ENCODE measurements around a stretch of chr7.

GRCh38 chr7:32868154-32869156, 23.1 kb downstream of the KBTBD2 start:
- PRO-cap, result no peak

DNA sequence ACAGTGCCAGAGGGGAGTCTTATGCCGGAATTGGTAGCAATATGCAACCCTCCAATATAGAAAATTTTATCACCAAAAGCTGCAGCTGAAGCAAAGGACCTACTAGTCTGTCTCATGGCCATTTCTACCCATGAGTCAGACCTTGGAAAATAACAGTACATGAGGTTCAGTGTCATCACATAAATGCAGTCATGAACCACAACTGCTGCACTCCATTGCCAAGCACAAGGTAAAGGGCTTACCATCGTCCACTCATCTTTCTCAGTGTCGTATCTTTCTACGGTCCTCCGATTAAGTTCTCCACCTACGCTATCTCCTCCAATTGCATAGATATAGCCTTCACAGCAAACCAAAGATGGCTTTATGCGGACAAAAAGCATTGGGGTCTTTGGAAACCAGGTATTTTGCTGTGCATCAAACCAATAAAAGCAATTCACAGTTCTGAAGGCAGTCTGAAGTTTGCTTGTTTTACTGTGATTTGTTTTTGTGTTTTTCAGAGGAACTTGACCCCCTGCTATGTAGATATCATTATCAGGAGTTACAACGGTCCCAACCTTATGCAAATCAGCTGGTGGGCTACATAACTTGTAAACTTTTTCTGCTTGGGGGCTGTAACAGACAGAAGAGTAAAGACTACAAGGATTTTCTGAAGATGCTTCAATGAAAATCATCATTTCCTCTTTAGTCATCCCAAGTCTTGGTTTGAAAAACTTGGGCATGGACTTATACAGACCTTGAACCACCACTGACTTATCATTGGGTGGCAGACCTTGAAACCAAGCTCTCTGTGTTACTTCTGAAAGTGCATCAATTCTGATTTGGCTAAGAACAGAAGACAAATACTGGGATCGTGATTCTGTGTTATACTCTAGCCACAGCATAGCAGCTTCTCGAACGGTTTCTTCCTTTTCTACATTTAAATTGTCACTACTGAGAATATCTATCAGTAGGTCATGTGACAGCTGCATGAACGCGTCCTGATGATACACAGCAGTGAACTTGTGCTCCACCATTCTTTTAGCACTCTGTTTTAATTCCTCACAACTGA, 21.5 kb downstream of the KBTBD2 start:
- PRO-cap, result no peak

- PRO-cap, result no peak
Observed at GRCh38 chr7:32991230-32991834, 34.1 kb downstream of the FKBP9 start.

DNA sequence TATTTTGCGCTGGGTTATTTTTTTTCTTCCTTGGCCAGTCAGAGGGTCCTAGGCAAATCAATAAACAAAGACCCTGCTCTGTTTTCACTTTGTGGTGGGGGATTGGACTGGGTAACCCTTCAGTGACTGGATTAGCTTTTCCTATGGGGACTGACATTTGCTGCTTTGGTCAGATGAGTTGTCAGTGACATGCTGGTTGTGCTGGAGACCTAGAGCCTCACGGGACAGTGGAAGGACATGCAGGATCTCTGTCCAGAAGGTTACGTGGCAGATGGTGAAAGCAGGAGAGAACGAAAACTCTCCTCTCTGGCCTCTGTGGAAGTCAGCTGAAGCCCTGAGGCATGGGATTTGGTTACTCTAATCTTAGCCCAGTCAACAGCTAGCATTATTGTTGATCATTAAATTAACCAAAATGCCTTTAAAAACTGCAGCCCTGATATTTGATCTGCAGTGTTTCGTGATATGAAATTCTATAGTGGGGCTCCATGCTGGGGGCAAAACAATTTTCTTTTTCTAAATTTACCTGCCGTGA, 90.0 kb upstream of the BMPER start:
- PRO-cap, result no peak

DNA sequence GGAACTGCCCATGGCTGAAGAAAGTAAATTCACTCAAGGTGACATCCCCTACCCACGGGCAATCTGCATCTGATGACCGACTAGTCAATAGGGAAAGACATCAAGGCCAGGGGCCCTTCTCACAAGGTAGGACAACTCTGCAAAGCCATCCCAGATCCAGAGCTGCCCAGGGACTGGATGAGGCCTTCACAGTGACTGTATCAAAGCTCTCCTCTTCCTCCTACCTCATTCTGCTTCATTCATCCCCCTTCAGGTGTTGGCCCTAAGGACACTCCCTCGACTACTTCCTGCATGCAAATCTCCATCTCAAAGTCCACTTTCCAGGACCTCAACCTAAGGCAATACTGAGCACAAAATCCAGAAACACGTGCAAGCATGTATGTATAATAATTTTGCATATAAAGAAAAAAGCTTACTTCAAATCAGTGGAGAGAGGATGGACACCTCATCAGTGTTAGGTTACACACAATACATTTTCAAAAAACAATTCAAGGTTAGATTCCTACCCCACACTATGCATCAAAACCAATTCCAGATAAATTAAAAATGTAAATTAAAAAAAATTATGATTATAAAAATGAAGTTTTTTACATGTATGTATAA, 25.1 kb downstream of the DPY19L1 start:
- PRO-cap, result no peak

DNA sequence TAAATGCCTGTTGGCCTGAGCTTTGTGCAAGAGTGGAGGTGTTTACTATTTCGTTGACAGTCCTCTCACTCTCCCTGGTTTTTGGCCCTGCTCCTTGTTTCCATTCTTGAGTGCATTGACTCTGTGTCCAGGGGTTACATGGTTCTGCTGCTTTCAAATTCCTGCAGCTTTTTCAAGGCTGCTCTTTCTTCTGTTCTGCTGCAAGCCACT, 59.7 kb upstream of the TBX20 start:
- PRO-cap, result no peak

DNA sequence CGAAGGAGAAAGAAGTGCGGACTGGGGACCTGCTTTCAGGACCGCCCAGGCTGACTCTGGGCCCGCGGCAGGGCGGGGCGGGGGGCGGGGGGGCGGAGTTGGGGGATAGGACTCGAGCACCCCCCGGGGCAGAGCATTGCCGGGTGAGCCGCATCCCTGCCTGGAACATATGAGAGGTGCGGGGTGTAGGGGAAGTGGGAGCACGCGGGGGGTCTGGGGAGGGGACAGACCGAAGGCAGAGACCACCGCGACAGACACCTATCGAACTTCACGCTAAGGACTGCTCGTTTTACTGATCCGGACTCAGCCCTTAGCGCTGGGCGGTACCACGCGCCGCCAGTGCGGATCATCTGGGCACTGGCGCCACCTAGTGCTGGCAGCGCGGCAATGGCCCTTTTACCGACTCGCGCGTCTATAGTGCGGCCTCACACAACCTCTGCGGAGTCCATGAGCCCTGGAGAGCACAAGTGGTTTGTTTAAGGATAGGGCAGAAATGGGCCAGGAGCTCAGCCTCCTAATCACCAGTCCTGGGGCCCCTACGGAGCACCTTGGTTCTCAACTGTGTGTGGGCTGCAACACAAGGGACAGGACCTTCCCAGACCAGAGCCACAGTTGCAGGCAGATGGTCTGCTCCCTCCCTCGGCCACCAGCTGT, 157.6 kb downstream of the HERPUD2 start:
- PRO-cap, result no peak

DNA sequence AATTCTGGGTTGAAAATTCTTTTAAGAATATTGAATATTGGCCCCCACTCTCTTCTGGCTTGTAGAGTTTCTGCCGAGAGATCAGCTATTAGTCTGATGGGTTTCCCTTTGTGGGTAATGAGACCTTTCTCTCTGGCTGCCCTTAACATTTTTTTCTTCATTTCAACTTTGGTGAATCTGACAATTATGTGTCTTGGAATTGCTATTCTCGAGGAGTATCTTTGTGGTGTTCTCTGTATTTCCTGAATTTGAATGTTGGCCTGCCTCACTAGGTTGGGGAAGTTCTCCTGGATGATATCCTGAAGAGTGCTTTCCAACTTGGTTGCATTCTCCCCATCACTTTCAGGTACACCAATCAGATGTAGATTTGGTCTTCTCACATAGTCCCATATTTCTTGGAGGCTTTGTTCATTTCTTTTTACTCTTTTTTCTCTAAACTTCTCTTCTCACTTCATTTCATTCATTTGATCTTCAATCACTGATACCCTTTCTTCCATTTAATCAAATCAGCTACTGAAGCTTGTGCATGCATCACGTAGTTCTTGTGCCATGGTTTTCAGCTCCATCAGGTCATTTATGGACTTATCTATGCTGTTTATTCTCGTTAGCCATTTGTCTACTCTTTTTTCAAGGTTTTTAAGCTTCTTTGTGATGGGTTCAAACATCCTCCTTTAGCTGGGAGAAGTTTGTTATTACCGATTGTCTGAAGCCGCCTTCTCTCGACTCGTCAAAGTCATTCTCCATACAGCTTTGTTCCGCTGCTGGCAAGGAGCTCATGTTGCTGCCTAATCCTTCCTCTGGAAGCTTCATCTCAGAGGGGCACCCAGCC, 30.5 kb downstream of the HERPUD2 start:
- PRO-cap, result no peak

- PRO-cap, result no peak
Observed at GRCh38 chr7:35729021-35729915, 34.3 kb upstream of the HERPUD2 start.

DNA sequence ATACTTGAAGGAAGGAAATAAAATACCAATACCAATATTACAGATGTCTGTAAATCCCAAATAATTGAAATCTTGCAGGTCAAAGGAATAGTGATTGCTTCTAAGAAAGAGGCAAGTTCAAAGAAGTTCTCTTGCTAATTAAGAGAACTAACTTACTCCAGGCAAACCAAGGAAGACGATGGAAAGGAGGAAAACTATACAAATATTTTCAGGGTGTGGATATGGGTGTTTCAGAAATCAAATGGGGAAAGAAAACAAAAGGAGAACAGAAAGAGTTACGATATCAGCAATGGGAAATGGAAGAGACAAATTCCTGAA, 87.0 kb downstream of the SEPTIN7 start:
- PRO-cap, result no peak

GRCh38 chr7:36036499-36037037, 116.5 kb upstream of the EEPD1 start:
- PRO-cap, result unidirectional peak, plus-strand start at chr7:36036903

- PRO-cap, result no peak
Observed at GRCh38 chr7:36037038-36037820, 115.8 kb upstream of the EEPD1 start.

GRCh38 chr7:36115395-36115929, 37.6 kb upstream of the EEPD1 start:
- PRO-cap, result no peak

- PRO-cap, result no peak
Observed at GRCh38 chr7:36116444-36116927, 36.6 kb upstream of the EEPD1 start.

- PRO-cap, result no peak
Observed at GRCh38 chr7:36119111-36119665, 33.9 kb upstream of the EEPD1 start.

DNA sequence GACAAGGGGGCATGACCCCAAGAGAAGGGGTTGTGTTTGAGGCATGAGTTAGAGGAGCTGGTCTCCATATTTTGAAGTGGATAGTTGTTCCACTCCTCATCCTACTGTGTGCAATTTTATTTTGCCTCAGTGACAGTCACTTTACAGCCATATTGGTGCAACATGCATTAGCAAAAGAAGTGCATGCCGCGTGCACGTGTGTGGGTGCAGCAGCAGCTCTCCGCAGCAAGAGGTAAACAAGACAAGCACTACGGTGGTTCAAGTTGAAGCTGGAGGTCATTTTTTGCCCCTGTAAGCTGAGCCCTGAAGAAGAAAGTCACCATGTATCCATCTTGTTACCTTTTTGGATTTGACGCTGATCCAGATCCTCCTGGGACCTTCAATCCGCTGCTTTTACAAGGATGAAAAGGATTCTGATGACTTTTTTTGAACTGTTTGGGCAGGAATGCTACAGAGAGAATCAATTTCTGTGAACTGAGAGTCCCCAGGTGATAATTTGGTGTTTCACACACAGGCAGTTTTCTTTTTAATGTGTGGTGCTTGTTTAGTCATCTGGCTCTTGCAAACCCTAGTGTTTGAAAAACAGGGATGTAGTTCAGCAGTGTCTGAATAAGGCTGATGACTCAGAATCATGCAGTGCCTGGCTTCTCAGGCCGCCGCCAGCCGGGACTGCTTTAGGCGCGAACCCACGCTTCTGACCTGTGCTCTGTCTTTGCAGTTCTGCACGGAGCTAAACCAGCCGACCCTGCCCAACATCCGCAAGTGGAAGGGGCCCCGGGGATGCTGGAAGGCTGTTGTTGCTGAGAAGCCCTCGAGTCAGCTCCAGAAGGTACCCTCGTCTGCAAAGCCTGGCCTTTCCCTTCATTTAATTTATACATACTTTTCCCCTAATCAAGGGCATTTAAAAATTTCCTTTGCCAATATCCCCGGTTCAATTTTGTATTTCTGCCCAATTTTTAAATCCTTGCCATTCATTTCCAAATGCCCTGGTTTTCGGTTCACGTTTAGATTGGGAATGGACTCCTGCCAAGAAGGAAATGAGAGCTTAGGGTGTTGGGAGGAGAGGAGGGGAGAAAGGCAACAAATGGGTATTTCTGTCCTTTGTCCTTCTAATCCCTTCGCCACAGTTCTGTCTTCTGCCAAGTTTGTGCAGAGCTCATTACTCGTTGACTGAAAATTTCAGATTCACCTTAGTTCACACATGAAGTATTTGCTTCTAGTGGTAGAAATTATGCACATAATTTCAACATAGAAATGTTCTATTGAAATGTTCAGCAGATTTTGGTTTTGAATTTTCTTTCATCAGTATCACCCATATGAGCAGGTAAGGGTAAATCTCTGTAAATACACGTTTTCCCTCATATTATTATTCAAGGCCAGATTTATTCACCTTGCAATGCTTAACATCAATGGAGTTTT, 86.1 kb downstream of the MATCAP2 start:
- PRO-cap, result no peak

DNA sequence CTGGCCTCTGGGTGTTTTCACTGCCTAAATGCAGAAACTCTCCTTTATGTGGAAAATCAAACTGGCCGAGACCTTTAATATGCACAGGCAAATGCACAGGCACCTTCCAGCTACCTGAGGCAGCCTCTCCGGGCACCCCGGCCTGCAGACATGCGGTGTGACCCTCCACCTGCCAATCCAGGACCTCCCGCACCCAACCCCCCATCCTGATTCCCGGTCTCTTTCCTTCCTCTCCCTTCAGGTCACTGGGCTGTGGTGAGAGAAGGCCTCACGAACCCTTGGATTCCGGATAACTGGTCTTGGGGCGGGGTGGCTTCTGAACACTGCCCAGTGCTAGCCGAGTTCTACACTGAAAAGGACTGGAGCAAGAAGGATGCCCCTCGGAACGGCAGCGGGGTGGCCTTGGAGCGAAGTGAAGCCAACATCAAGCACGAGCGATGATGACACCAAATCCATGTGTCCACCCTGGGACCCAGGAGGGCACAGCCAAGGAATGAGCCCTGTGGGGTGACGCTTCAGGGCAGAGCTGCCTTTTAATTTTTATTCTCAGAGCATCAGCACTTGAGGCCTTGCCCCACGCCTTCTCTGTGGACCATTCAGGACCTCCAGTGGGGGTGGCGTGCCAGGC, 68.2 kb downstream of the MATCAP2 start:
- PRO-cap, result no peak

GRCh38 chr7:36557729-36558325, 166.5 kb downstream of the AOAH start:
- PRO-cap, result no peak

DNA sequence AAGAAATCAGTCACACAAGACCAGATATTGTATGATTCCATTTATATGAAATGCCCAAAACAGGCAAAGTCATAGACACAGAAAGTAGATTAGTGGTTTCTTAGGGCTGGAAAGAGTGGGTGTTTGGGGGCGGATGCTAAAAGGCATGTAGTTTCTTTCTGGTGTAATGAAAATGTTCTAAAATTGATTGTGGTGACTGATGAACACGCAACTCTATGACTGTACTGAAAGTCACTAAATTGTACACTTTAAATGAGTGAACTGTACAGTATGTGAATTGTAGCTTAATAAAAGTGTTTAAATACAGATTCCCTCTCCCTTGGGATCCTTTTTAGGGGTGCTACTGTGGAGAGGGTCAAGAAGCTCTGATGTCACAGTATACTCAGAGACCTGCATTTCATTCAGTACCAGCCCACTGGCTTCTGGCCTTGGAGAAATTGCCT, 46.4 kb downstream of the AOAH start:
- PRO-cap, result no peak

DNA sequence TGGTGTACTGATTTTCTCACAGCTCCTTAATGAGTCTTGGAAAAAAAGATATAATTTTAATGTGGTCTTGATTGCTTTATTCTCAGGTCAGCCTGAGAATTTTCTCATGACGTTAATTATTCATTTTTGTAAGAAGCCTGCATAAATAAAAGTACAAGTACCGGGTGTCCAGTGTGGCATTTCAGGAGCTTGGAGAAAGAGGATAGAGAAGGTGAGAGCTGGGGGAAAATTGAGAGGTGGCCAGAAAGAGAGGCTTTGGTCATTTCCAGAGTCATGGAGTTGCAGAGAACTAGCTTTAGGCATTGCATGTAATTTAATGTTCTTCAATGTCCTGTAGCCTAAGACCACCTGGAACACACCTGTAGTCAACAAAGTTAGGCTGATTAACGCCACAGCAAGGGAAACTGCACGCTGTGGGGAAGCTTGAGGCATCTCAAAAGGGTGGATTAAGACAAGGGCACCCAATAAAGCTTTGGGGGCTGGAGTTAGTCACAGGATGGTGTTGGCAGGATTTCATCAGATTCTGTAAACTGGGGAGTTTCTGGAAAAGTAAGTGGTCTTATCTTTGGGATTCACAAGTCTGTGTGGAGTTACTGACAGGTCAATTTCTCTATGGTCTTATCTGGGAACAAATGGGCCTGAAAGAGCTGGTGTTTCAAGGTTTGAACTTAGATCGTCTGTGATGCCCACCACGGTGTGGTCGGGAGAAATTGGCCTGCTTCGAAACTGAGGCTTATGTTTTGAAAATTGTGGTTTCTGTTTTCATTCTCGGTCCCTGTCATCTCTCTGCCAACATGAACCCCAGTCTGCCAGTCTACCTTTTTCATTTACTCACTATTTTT, 23.6 kb upstream of the AOAH start:
- PRO-cap, result no peak

Data from right cardiac atrium (tissue), 1 donor.